LUHMES (cell line): ENCODE results near the genes MTPAP, MAP3K8 and ZNF438.

DNA sequence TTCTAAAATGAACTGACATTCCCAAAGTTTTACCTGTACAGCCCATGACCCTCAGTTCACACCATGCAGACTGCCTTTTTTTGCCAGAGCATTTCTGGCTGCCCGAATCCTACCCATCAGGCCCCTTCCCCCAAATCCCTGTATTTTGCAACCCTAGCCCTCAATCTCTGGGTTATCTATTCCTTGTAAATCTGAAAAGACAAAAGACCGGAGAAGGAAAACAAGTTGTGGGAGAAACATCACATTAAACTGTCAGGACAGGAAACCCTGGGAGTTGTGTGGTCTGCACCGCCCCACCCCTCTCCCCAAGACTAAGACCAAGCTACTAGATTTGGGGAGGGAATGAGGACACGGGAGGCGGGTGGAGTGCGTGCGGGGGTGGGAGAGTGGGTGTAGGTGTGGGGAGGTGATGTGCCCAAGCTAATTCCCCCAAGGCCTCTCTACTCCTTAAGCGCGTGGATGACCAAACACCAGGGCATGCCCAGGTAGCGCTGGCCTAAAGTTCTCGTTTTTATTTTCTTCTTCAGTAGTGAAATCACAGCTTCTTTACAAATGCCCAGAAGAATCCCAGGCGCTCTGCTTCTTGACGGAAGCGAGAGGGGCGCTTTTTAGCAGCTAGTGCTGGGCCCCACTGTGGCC lies 1.3 kb downstream of the JCAD start:
- PRO-cap = no peak

- PRO-cap = no peak
These were observed 127.2 kb upstream of the JCAD start for GRCh38 chr10:30186409-30187211.

DNA sequence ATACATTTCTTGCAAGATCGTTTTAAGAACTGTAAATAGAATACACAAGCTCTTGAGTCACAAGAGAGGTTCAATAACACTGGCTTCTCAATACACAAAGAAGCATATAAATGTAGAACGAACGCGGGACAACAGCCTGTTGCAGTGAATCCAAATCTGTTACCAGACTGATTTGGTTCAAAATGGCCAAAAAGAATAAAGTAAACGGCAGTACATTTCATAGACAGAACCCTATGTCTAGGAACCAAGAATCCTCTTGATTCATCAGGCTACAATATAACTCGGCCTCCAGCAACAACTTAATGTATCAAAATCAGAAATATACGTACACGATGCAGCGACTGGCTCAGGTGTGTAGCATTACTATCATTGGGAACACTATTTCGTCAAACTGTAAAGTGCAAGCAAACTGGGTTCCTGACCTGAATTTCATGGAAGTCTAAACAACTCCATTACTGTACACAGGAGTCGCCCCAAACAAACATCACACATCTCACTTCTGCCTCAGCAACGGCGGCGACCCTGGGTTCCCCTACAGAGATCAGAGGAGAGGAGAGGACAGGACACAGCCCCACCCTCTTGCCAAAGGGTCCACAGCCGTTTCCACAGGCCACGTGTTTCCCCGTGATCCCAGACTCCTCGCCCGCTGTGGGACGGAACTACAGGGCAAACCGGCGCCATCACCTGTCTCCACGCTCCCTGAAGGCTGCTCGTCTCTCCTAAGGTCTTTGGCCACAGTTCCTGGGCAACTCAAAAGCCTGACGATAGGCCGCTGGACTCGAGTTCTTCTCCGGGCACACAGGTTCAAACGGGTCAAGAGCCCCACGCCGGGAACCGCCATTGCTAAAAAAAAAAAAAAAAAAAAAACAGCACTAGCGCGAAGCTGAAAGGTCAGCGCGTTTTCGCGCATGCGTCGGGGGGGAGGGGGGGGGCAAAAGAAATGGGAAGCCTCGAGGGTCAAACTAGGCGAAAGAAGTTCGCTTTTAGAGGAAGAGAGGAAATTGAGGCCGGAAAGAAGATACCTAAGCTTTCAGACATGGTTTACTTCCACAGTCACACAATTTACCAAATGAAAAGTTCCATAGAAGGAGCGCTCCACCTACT lies at the start of gene MTPAP:
MTPAP (minus strand) TSS at position 844 of the 1,104 bp plus-strand sequence.
- PRO-cap = bidirectional peak, plus-strand start at position 655 of the sequence, minus-strand start at position 661 of the sequence; unidirectional peak, minus-strand start at position 845 of the sequence; unidirectional peak, minus-strand start at position 913 of the sequence

DNA sequence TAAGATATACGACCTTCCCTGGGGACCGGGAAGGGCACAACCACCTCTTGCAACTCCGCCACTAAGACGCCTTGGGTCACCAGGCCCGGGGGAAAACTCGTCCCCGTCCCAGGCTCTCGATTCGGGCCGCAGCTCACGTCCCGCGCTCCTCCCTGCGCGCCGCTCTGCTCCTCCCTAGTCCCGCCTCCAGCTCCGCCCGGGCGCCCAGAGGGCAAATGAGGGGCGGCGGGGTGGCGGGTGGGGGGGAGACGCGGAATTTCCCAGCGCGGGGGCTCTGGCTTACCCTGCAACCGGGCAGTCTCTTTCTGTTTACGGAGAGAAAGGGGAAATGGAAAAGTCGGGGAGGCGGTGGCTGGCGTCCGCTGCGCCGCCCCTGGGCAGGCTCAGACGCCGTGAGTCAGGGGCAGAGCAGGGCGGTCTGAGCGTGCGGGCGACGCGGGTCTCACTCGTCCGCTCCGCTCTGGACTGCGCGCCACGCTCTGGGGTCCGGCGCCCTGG lies at the start of gene MAP3K8:
MAP3K8 (plus strand) TSS at position 445 of the 498 bp plus-strand sequence.
- PRO-cap = bidirectional peak, plus-strand start at position 444 of the sequence, minus-strand start at position 138 of the sequence

DNA sequence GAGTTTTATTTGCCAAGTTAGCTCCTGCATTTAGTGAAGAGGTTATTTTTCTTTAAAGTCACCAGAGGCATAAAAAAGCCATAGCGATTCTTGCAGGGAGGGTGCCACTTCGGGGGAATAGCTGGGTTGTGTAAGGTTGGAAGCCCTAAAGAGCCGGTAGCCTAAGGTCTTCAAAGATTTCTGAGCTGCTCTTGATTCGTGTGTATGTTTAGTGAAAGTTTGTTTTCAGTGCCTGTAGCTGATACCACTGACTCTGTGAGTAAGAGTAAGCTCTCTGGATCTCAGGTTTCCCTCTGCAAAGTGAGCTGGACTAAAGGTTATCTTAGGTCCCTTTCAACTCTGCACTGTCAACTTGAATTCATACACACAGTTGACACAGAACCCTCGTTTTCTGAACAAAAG lies 4.4 kb downstream of the MAP3K8 start:
- PRO-cap = no peak

GRCh38 chr10:30447491-30448108 lies 13.6 kb downstream of the MAP3K8 start:
- PRO-cap = no peak

DNA sequence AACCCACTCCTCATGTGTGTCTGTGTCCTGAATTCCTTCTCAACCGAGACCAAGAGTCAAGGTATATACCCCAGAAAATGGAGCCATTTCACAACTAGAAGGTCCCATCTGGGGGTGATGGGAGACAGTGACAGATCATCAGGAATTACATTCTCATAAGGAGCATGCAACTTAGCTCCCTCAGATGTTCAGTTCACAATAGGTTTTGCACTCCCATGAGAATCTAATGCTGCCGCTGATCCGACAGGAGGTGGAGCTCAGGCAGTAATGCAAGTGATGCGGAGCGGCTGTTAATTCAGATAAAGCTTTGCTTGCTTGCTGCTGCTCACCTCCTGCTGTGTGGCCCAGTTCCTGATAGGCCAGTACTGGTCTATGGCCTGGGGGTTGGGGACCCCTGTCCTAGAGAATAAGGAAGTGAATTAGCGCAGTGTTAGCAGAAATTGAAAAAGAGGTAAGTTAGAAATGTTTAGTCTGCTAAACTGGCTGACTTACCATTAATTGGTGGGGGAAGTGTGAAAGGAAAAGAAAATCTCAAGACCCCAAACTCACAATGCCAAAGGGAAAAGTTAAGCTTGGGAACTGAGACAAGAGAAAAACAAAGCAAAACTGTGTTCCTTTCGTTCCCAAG lies 76.5 kb downstream of the LYZL2 start:
- PRO-cap = no peak

DNA sequence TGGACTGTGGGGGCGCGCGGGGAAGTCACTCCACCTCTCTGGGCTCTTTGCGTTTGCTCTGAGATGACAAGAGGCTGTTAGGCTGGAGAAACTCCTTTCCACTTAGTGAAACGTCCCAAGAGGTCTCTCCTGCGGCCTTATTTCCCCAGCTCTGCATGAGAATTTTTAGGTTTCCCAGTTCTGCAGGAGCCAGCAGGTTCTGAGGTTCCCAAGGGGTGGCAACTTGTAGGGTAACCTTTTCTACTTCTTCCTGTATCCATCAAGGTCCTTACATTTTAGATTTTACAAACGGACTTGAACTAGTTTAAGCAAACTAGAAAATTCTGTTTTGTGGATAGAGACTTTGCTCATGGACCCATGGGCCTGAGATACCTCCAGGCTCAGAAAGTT lies 156.1 kb upstream of the LYZL2 start:
- PRO-cap = no peak

GRCh38 chr10:30791178-30791743 lies 161.7 kb upstream of the LYZL2 start:
- PRO-cap = no peak

GRCh38 chr10:30817908-30818668 lies 188.5 kb upstream of the LYZL2 start:
- PRO-cap = no peak

- PRO-cap = no peak
These were observed 58.0 kb downstream of the ZNF438 start for GRCh38 chr10:30973611-30974175.

DNA sequence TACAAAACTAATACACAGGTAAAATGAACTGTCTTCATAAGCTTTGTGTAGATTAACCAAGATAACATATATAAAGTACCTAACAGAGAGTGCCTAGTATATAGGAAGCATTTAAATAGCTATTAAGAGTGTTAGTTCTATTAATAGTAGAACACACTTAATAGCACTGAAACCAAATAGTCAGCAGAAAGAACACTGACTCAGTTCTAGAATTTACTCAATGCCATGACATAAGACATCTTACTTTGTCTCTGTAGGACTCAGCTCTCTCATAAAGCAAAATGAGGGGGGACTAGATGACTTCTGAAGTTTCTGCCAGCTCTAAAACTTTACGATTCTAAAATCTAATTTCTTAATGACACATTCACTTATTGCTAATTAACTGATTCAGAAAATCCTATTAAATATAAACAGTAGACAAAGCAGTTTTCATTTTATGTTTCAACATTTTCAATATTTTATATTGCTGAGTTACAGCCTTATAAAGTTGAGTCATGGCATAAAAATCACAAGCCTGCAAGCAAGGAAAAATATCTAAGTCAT lies 24.0 kb downstream of the ZNF438 start:
- PRO-cap = no peak

DNA sequence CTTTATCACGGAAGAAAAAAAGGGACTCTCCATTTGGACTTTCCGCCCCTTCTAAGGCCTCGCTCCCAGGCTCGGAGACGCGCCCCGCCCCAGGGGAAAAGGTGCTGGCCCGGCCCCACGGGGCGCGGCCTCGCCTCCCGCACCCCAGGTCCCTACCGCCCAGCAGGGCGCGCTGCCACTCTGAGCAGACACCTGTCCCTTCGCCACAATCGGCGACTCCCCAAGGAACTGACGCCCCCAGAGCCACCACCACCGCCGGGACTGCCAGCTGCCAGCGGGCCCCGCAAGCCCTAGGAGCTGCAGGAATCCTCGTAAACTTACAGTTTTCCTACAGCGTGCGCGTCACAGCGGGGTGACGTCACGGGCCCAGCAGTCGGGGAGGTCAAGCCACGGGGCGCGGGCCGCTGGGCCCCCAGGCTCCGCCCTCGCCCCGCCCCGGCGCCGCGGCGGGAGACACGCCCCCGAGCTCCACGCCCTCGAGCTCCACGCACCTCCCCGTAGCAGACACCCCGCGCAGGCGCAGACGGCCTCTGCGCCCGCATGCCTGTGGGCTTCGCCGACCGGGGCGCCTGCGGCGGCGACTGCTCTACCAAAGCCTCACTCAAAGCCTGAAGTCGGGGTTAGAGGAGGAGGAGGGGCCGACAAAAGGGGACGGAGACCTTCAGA lies at the start of gene ZNF438:
ZNF438 (minus strand) TSS at position 354 of the 666 bp plus-strand sequence.
- PRO-cap = bidirectional peak, plus-strand start at position 538 of the sequence, minus-strand start at position 300 of the sequence

DNA sequence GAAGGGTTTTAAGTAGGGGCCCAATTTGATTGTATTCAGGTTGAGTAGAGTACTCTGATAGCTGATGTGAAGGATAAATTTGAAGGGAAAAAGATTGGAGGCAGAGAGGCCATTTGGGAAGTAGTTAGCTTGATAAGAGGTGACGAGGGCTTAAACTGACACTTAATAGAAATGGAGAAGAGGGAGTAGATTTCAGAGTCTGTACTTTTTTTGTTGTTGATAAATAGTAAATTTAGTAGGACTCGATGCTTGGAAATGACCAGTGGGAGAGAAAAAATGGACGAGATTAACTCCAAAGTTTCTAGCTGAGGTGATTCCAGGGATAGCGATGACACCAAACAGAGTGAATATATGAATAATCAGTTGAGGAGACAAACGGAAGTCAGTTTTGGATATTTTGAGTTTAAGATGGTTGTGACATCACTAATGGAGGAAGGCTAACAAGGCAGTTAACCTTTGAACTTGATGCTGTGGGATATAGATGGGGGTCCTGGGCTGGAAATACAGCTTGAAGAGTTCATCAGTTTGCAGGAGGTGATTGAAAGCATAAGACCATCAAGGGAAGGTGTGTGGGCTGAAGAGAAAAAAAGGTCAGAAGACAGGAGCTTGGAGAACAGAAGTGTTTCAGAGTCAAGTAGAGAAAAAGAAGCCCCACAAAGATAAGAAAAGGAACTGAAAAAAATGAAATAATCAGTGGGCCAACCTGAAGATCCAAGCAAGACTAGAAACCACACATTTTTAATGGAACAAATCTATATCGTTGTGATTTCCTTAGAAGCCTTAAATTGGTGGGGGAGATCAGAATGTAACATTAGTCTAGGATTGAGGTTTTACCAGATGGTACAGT lies 22.3 kb downstream of the ZEB1 start:
- PRO-cap = no peak

DNA sequence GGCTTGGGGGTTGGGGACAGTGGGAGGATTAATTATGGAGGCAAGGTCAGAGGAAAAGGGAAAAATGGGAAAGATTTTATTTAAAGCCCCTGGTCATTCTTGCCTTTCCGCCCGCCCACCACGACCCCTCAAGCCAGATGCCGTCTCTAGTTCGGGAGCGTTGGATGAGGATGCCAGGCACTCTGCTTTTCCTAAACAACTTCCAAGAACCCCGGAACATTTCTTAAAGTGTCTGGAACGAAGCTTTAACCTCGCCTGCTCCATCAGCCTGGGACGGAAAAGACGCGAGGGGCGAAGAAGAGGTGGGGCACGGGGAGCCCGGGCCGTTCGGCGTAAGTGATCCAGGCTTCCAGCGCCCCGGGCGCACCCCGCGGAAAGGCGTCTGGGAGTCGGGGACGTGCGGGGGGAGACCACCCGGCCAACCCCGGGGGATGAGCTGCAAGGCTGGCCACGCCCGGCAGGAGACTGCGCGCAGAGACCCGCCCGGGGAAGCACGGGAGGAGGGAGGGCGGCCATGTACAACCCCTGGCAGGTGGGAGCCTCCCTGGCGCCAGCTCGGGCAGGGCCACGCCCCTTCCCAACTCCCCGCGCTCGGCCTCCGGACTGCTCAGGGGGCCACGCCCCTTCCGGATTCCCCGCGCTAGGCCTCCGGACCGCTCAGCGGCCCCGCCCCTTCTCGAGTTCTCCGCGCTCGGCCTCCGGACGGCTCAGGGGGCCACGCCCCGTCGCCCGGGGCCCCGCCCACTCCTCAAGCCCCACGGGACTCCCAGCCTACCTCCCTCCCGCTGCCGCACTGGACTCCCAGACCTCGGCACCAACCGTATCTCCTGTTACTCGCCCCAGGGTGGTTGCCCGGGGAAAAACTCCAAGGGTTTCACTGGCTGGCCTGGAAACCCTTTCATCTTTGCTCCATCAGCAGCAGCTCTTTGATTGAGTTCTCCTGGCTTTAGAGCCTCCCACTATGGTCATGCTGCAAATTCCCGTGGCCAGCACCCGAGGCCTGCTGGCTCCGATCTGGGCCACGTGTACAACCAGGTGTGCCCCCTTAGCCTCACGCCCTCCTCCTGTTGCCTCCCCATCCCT lies 284.3 kb downstream of the ZEB1 start:
- PRO-cap = bidirectional peak, plus-strand start at position 833 of the sequence, minus-strand start at position 547 of the sequence

DNA sequence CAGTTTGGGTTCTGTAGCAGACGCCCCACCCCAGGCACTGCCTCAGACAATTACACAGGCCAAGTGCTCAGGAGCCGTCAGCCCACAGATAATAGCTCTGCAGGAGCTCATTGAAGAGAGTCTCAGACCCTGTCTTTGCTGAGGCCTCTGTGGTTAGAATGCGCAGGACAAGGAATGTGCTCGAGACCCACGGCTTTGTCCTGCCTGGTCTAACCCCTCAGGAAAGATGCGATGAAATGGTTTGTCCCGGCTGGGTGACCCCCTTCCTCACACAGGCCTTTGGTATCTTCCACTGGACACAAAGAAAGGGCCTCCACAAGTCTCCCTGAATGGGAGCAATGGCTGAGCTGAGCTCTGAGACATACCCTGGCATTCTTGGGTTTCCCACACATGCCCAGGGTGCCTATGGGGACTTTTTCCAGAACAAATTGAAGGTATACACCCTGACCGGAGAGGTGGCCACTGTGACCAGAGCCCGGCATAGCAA lies 251.2 kb downstream of the ARHGAP12 start:
- PRO-cap = no peak

- PRO-cap = no peak
These were observed 169.5 kb downstream of the ARHGAP12 start for GRCh38 chr10:31759023-31759660.

DNA sequence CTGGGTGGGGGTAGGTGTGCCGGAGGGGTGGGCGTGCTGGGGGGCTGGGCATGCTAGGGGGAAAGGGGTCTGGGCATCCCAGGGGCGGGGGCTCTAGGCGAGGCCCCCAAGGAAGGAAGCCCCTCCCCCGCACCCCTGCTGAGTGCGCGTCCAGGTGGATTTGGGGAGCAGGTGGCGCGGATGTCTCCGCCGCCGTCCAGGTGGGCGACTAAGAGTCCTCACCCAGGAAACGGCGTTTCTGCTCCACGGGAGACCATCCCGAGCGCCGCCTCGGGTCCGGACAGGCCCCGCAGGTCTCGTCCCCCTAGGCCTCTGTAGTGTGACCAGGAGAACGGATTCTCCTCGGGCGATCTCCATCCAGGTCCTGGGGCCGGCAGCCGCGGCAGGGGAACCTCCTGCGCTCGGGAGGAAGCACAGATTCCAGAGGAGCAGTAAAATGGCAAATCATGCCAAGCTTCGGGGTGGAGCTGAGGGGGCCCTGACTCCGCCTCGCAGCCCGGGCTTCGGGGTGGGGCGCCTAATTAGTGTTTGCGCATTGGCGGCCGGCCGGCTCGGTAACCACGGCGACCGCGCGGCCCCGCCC lies 168.9 kb downstream of the ARHGAP12 start:
- PRO-cap = bidirectional peak, plus-strand start outside the sequence, minus-strand start at position 420 of the sequence

- PRO-cap = no peak
These were observed 63.8 kb downstream of the ARHGAP12 start for GRCh38 chr10:31864885-31865237.

GRCh38 chr10:31886747-31887143 lies 41.9 kb downstream of the ARHGAP12 start:
- PRO-cap = no peak